ENCODE results near the genes CCT6A, PHKG1, ZNF736 and KCTD7.

GRCh38 chr7:56051633-56052452, at the start of gene CCT6A:
Gene CCT6A, plus strand, starts transcription at chr7:56051765.
- RRBS, 2 experiments, result under 1 to 1% methylated on average over 29 of the region's 81 CpGs

GRCh38 chr7:56062411-56063026, 1.6 kb upstream of the SUMF2 start:
- RRBS, 2 experiments, result no CpG with 5 or more reads among the region's 3 CpGs

- RRBS, 2 experiments, result 71 to 91% methylated on average over 9 to 10 of the region's 24 CpGs
Observed at GRCh38 chr7:56092481-56093580, at the start of gene PHKG1. Gene PHKG1, minus strand, starts transcription at chr7:56092952.

DNA sequence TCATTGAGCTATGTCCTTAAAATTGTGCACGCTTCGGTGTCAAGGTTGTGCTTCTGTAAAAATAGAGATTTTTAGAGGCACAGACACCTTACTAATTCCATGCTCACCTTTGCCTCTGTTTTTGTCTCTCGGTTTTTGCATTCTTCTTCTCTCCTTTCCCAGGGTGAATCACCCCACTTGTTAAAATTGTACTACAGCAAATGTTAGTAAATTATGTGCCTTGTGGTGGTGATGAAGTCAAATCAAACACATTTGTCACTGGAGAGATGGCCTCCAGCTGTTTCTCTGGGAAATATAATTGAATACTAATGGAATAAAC, 48.3 kb upstream of the NUPR2 start:
- RRBS, 2 experiments, result no CpG with 5 or more reads among the region's 3 CpGs

- RRBS, 2 experiments, result 59 to 77% methylated on average over 6 to 8 of the region's 31 CpGs
Observed at GRCh38 chr7:56175519-56176218, 59.5 kb upstream of the NUPR2 start.

DNA sequence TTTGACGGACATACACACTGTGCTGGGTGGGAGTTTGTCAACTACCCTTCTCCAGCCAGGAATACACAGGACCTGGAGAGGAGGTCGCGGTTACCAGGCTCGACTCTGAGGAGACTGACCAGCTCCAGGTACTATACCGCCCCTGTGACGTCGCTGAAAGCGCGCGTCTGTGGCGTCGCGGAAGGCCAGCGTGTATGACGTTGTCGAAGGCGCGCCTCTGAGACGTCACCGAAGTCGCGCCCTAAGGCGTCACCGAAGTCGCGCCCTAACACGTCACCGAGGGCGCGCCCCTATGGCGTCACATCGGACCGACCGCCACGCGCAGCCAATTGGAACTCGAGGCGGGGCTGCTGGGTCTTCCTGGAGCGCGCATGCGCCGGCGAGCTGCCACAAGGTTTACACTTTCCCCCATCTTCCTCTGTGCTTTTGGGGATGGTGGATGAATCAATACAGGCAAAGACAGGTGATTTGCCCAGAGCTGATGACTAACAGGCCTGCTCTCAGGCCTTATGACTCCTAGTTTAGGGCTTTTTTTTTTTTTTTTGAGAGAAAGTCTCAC, 249.9 kb downstream of the ZNF479 start:
- RRBS, 2 experiments, result no CpG with 5 or more reads among the region's 43 CpGs

- RRBS, 2 experiments, result no CpG with 5 or more reads among the region's 17 CpGs
Observed at GRCh38 chr7:57328225-57329055, 121.5 kb upstream of the ZNF716 start.

DNA sequence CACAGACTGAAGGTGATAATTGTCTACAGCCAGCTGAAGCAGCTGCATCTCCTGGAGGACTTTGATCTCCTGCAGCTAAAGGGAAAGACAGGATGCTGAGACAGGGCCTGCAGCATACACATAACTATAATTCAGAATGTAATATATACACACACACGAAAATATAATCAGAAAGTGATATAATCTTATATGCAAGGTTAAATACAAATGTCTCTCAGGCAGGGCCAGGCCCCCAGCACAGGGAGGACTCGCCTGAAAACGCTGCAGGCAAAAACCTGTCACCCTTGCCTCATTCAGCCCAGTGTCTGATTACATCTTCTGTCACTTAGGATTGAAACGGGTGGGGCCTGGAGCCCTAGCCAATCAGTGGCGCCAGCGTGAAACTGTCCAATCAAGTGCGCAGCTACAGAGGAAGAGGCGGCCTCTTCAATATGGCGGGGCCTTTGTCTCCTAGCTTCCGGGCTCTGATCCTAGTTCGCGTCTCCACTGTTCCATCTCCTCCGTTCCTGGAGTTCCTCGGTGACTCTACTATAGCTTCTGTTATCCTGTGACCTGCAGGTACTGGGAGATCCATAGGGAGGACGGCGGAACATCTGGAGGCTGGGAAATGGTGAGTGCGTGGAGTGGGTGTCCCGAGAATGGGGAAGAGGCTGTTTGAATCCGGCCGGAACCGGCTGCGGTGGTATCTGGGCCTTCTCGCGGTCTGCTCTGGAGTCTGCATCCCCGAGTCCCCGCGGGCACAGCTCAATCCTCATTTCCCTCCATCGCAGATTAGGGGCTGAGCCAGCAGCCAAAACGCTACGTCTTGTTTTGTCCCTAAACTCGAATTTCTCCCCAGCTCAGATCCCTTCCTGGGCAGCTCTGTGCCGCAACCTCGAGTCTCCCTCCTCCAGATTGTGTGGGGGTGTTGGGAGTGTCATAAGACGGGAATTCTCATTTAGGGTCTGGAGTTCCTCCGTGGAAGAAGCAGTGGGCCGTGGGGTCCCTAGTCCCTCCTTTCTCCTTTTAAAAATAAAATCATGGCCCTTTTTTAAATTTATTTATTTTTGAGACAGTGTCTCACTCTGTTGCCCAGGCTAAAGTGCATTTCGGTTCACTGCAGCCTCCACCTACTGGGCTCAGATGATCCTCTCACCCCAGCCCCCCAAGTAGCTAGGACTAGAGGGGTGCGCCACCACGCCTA, at the start of gene ZNF736:
Gene ZNF736 (plus strand): TSS at position 418 of the 1,183 bp plus-strand sequence.
- RRBS, 2 experiments, result no CpG with 5 or more reads among the region's 39 CpGs

DNA sequence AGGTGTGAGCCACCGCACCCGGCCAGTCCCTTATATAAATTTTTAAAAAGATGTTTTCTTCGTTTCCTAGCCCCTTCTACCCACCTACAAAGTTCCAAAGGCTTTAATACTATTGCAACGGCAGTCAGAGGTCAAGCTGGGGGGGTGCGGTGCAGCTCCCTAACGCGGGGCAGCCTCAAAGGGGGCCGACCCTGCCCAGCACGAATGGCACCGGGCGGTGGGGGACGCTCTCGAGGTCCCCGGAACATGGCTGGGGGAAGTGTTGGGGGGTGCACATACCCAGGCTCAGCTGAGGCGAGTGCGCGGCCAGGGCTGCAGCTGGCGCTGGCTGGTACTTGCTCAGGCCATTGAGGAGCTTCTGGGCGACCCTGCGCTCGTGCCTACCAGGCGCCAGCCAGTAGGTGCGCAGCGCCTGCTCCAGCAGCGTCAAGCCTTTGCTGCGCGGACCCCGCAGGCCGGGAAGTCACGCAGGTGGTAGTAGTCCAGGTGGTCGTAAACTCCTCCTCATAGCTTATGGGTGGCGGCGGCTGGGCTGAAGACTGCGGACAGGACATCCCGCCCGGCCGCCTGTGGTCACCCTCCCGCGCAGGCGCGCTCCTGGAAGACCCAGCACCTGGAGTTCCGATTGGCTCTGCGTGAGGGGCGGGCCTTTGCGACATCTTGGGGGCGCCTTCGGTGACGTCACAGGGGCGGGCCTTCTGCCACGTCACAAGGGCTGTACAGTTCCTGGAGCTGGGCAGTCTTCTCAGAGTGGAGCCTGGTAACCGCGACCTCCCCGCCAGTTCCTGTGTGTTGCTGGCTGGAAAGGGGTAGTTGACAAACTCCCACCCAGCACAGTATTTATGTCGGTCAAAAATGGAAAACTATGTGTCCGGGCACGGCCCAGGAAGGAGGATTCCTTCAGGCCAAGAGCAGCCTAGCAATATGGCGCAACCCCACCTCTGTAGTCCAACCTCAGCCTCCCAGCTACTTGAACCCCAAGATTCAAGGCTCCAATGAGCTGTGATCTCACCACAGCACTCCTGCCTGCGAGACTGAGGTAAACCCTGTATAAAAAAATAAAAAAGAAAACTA, 102.3 kb upstream of the VKORC1L1 start:
- RRBS, 2 experiments, result no CpG with 5 or more reads among the region's 58 CpGs

DNA sequence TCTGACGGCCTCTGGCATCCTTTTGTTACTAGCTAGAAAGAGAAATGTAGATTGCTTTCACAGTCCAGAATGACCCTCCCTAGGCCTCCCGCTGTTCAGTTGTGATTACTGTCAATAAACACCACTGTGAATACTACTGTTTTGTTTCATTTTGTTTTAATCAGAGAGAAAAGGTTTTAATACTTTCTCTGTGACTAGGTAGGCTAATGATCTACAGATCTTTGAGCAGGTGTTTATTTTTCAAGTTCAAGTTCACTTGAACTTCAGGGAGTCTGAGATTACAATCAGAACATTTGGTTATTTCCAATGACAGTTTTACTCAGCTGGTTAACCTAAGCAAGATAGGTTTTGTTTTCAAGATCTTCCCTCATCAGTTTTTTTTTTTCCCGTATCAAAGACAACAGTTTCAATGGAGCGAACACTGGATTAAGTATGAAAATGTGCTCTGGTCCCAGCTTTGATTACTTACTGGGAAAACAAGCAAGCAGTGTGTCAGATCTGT, 34.7 kb downstream of the VKORC1L1 start:
- RRBS, 2 experiments, result no CpG with 5 or more reads among the region's 4 CpGs

DNA sequence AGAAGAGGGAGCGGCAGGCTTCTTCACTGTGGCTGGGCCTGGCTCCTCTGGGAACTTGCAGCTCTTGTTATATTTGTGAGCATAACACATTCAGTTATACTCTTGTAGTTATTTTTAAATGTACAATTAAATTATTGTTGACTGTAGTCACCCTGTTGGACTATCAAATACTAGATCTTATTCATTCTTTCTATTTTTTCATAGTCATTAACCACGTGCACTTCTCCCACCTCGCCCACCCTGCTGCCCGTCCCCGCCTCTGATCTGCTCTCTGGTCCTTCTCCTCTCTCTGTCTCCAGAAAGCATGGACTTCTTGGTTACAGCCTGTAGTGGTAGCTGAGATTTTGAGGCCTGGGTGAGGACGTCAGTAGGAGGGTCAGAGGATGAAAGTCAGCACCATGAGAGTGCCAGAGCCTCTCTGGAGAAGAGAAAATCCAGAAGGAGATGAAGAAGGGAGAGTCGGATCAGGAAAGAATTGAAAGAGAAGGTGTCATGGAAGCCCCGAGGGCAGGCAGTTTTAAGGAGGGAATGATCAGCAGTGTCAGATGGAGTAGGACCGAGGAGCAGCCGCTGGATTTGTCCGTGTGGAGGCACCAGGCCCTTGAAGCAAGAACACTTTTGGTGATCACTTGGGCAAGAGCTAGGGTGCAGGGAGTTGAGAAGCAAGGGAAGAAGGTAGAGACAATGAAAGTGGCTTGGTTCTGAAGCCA, 26.6 kb downstream of the CRCP start:
- RRBS, 2 experiments, result no CpG with 5 or more reads among the region's 11 CpGs

GRCh38 chr7:66151835-66152440, 37.3 kb downstream of the CRCP start:
- RRBS, 2 experiments, result no CpG with 5 or more reads among the region's 11 CpGs

GRCh38 chr7:66152441-66153373, 38.1 kb downstream of the CRCP start:
- RRBS, 2 experiments, result no CpG with 5 or more reads among the region's 14 CpGs

GRCh38 chr7:66184423-66184909, 20.7 kb upstream of the TPST1 start:
- RRBS, 2 experiments, result no CpG with 5 or more reads among the region's 4 CpGs

GRCh38 chr7:66190087-66190502, 15.0 kb upstream of the TPST1 start:
- RRBS, 2 experiments, result no CpG with 5 or more reads among the region's 5 CpGs

DNA sequence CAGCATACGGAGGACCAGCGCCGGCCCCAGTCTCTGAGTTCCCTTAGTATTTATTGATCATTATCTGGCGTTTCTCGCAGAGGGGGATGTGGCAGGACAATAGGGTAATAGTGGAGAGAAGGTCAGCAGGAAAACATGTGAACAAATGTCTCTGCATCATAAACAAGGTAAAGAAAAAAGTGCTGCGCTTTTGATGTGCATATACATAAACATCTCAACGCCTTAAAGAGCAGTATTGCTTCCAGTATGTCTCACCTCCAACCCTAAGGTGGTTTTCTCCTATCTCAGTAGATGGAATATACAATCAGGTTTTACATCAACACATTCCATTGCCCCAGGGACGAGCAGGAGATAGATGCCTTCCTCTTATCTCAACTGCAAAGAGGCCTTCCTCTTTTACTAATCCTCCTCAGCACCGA, 9.6 kb upstream of the KCTD7 start:
- RRBS, 2 experiments, result no CpG with 5 or more reads among the region's 9 CpGs

GRCh38 chr7:66628587-66629425, at the start of gene KCTD7:
Gene KCTD7, plus strand, starts transcription at chr7:66628881.
- RRBS, 2 experiments, result under 1 to 1% methylated on average over 22 to 35 of the region's 96 CpGs

DNA sequence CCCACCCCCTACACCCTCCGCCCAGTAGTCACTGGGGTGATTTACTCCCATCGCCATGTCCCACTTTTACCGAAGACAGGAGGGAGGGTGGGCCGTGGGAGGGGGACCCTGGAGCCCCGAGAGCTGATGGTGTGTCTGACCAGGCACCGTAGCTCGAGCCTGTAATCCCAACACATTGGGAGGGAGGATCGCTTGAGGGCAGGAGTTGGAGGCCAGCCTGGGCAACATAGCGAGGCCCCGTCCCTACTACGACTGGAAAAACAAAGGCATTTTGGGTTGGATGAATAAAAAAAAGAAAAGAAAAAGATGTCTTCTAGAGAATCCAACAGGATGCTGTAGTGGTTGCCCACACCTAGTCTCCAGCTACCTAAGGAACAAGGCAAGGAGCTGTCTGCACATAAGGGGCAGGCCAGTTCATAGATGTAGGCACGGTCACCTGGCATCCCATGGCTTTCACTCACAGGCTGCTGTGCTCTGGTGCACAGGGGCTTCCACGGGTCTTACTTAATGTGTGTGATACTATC, 807 bp downstream of the KCTD7 start:
- RRBS, 2 experiments, result no CpG with 5 or more reads among the region's 13 CpGs

DNA sequence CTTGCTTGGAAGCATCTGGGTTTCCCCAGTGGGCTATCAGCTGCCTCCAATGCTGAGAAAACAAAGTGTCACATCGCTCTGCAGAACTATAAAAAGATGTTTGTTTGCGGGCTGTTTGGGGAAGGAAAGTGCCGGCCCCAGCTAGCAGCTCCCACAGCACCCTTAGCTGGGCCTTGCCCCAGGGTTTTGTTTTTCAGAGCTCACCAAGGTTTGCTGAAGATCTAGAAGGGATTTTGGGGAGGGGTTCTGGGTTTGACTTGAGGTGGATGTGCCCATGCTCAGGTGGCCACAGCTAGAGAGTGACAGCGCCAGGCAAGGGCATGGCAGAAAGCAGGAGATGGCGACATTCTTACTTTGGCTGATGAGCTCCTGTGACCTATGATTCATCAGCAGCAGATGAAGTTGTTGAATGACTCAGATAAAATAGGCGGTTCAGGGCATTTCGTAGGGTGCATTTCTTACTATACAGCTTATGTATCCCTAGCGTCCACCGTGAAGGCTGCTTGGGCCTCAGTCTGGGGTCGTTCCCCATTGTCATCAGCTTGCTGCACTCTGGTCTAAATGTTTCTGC, 7.1 kb downstream of the KCTD7 start:
- RRBS, 2 experiments, result no CpG with 5 or more reads among the region's 10 CpGs

- RRBS, 2 experiments, result no CpG with 5 or more reads among the region's 9 CpGs
Observed at GRCh38 chr7:66732106-66732460, 8.4 kb upstream of the RABGEF1 start.

Data from NT2/D1 (cell line).